Omental fat pad (tissue), 4 donors: ENCODE measurements around the genes STOML1, PML, CSK and CPLX3.

- PRO-cap = no peak
- RAMPAGE, long total RNA, 4 experiments = no peak in any of the 4 experiments
Measured at GRCh38 chr15:72581718-72582292, 72.7 kb upstream of the GOLGA6B start.

GRCh38 chr15:72752336-72753067 lies 31.1 kb downstream of the ADPGK start:
- PRO-cap = no peak
- RAMPAGE, long total RNA, 4 experiments = no peak in any of the 4 experiments

GRCh38 chr15:72774590-72775349 lies 8.8 kb downstream of the ADPGK start:
- PRO-cap = no peak
- RAMPAGE, long total RNA, 4 experiments = no peak in any of the 4 experiments

DNA sequence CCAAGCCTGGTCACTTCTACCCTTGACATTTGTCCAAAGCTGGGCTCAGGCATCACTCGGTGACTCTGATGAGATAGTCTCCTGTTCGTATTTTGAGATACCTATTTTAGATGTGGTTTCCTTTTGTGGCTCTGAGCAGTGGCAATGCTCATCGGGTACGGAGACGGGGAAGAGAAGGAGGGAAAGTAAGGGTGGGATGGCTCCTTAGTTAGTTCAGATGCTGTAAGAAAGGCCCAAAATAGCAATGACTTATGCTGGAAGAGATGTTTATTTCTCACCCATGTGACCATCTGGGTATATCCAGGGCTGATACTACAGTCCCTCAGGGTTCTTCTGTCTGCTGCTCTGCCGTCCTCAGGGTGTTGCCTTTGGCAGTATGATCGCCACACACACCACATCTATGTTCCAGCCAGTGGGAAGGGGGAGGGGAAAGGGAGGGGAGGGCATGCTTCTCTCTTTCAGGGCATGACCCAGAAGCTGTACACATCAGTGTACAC lies 10.1 kb downstream of the CD276 start:
- PRO-cap = no peak
- RAMPAGE, long total RNA, 4 experiments = no peak in any of the 4 experiments

- PRO-cap = no peak
- RAMPAGE, long total RNA, 4 experiments = no peak in any of the 4 experiments
Measured at GRCh38 chr15:73774806-73775180, 21.6 kb upstream of the INSYN1 start.

DNA sequence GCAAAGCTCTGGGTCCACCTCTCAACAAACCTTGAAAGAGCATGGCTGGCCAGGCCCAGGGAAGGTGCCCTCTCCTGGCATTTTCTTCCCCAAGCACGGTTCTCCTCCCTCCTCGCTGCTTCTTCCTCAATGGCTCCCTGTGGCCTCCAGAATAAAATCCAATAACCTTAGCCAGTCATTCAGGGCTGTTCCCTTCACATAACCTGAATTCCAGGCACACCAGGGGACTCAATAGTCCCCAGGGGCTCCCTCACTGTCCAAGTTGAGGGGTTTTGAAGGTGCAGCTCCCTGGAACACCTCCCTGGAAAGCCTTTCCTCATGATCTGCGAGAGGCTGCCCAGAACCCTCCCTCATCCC lies 11.9 kb downstream of the TBC1D21 start:
- PRO-cap = no peak
- RAMPAGE, long total RNA, 4 experiments = no peak in any of the 4 experiments

GRCh38 chr15:73924227-73924844 lies 1.9 kb upstream of the LOXL1 start:
- PRO-cap = no peak
- RAMPAGE, long total RNA, 4 experiments = no peak in any of the 4 experiments

DNA sequence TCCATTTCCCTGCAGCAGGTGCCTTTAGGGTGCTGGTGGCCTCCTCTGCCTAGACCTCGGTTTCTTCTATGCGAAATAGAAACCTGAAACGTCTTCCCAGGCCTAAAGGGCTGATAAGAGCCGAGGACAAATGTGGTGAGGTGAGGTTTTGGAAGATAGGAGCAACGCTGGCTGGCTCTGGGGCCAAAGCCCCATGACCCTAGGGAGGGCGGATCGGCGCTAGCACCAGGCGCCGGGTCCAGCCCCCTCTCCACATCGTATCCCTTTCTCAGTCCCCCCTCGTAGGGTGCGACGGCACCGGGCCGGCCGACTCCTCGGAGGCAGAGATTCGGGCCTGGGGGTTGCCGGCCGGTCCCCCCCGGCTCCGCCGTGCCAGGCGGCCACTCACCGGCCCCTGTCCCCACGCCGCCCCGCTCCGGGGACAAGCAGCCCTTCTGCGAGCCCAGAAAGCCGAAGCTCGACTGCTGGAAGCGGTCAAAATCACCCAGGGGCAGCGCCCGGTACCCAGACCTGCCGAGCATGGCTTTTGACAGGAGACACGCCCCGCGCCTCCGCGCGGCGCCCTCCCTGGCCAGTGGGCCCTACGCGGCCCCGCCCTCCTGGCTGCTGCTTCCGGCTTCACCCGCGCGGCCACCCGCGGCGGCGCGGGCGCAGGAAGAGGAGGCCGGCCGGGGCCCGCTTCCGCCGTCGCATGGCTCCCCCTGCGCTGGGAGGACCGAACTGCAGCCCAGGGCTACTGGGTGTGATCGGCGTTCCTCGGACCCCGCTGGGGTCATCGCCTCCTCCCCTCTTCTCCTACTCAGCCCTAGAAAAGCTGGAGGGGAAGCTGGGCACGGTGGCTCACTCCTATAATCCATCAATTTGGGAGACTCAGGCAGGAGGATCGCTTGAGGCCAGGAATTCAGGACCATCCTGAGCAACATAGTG lies at the start of gene STOML1:
Gene STOML1 (minus strand): TSS at position 593 of the 927 bp plus-strand sequence.
- PRO-cap = no peak
- RAMPAGE, long total RNA, 4 experiments = start-site peak on the minus strand in 2 of 4 experiments, centred at positions 499 to 537 of the sequence, 19 to 65 reads per replicate

- PRO-cap = bidirectional peak, plus-strand start at chr15:73994790, minus-strand start at chr15:73994553
- RAMPAGE, long total RNA, 4 experiments = start-site peak on the plus strand in 3 of 4 experiments, at chr15:73994673-73994929 at its widest, 6 to 57 reads per replicate
Measured at GRCh38 chr15:73994208-73995203, at the start of gene PML. PML (plus strand) TSS chr15:73994716.

- PRO-cap = no peak
- RAMPAGE, long total RNA, 4 experiments = no peak in any of the 4 experiments
Measured at GRCh38 chr15:74010869-74011651, 16.5 kb downstream of the PML start.

GRCh38 chr15:74034607-74035192 lies 40.2 kb downstream of the PML start:
- PRO-cap = no peak
- RAMPAGE, long total RNA, 4 experiments = no peak in any of the 4 experiments

- PRO-cap = no peak
- RAMPAGE, long total RNA, 4 experiments = no peak in any of the 4 experiments
Measured at GRCh38 chr15:74131662-74132508, 1.5 kb downstream of the ISLR2 start.

DNA sequence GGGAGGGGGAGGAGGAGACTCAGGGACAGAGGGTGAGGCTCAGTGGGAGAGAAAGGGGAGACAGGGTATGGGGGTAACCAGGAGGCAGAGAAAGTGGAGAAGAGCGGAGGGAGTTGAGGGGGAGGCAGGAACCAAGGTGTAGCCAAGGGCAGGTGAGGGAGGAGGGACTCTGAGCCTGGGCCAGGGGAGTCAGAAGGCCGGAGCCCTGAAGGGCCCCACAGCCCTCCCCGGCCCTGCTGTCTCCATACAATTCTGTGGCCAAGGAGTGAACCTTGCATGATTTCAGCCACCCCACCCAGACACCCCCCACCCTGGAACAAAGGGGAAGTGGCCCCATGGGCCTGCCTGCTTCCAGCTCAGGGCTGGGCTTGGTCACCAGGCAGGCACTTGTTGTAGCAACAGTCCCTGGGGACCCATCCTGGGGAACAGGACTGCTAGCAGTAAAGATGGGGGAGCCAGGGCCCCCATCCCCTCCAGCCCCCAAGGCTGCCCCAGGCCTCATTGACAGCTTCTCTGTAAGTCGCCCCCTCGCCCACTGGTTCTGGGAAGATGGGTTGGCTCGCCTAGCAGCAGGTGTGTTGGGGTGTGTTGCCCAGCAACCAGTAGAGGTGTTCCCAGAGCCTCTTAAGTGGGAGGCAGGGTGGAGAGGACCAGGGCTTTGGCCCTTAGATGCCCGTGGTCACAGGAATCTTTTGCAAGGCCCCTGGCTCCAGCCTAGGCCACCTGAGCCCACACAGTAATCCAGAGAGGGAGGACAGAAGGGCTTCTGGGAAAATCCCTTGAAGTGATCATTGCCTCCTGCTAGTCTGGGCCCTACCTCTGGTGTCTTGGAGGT lies 49.1 kb downstream of the CYP11A1 start:
- PRO-cap = no peak
- RAMPAGE, long total RNA, 4 experiments = no peak in any of the 4 experiments

DNA sequence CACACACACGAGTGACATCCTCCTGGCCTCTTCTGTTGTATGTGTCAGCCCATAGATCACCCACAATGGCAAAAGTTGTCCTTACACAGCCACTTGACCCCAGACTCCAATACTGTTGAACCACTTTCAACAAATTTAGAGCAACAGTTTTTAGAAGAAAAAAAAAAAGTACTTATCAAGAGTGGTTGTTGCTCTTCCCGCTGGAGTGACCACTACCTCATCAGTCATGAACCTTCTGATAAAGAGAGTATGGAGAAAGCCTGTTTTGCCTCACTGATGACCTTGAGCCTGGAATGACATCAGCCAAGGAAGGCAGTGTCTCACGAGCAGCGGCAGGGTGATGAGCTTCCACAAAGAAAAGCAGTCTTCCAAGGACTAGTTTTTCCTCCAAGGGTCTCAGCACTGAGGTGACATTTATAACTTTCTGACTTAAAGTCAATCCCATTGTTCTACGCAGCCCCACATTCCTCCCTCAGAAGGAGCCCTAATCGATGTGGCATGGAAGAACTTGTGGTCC lies 1.6 kb upstream of the CYP11A1 start:
- PRO-cap = no peak
- RAMPAGE, long total RNA, 4 experiments = no peak in any of the 4 experiments

DNA sequence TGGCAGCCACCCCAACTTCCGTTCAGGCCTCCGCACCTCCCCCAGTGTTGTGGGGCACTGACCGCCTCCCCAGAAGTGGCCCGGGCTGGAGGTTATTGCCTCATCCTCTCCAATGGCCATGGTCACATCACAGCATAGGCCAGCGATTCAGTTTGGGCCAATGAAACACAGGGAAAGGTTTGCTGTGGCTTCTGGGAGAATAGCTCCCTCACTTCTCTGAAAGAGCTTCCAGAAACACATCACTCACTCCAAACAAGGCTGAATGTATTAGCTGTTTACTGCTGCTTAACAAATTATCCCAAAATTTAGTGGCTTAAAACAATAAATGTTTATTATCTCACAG lies 2.0 kb upstream of the CYP11A1 start:
- PRO-cap = no peak
- RAMPAGE, long total RNA, 4 experiments = no peak in any of the 4 experiments

DNA sequence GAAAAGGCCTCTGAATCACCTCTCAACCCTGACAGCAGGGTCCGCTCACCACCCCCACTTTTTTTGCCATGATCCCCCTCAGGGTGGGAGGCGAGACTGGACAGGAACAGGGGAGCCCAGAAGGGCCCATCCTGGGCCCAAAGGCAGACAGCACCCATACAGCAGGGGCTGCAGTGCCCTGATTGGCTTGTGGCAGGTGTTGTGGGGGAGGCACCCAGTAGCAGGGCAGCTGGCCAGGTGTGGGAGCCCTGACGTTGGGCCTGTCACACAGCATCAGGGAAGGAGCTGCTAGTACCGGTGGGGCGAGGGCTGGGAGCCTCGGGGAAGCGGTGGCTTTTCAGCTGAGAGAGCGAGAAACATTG lies 19.6 kb upstream of the CYP11A1 start:
- PRO-cap = no peak
- RAMPAGE, long total RNA, 4 experiments = no peak in any of the 4 experiments

DNA sequence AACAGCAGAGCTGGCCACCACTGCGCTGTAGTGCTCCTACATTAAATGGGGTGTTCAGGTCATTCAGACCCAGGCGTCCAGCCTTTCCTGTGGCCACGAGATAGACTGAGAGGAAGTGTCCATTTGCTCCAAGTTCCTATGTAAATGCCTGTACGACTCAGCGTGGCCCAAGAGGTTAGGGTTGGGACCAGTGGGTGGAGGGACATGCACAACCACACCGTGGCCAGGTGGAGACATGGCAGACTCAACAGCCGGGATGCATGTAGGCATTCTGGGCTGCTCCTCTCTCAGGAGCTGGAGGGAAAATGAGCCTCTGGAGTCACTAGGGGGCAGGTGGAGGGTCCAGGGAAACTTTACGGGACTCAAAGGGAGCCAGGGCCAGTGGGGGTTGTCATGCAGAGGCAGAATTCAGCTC lies 7.8 kb downstream of the CLK3 start:
- PRO-cap = no peak
- RAMPAGE, long total RNA, 4 experiments = no peak in any of the 4 experiments

GRCh38 chr15:74638589-74639532 lies 23.2 kb downstream of the CLK3 start:
- PRO-cap = no peak
- RAMPAGE, long total RNA, 4 experiments = no peak in any of the 4 experiments

DNA sequence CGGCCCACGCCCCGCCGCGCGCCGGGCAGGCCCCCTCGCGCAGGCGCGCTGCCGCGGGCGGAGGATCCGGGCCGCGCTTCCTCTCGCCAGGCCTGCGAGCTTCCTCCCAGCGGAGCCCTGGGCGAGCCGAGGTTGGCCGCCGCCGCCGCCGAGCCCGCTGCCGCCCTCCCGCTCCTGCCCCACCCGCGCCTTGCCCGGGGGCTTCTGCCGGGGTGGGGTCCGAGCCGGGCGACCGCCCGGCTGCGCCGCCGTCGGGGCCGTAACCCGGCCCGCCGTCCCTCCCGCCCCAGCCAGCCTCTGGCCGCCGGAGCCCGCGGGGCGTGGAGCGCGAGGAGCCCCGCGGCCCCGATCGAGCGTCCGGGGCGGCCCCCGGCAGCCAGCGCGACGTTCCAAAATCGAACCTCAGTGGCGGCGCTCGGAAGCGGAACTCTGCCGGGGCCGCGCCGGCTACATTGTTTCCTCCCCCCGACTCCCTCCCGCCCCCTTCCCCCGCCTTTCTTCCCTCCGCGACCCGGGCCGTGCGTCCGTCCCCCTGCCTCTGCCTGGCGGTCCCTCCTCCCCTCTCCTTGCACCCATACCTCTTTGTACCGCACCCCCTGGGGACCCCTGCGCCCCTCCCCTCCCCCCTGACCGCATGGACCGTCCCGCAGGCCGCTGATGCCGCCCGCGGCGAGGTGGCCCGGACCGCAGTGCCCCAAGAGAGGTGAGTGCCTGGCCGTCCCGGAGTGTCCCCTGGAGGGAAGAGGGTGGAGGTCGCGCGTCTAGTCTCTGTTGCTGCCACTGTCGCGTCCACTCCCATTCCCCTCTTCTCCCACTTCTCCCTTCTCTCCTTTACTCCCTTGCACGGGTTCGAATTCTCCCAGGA lies at the start of gene CSK:
Gene CSK (plus strand): TSS at position 63 of the 865 bp plus-strand sequence.
- PRO-cap = no peak
- RAMPAGE, long total RNA, 4 experiments = no peak in any of the 4 experiments

- PRO-cap = no peak
- RAMPAGE, long total RNA, 4 experiments = no peak in any of the 4 experiments
Measured at GRCh38 chr15:74826040-74827184, at the start of gene CPLX3. CPLX3 (plus strand) TSS chr15:74826627.